Foreskin fibroblast (primary cell): Measurements from ENCODE around the gene DNAJA1.

GRCh38 chr9:21803665-21803950 lies 1.2 kb downstream of the MTAP start:
- RRBS, result no CpG with 5 or more reads among the region's 8 CpGs

DNA sequence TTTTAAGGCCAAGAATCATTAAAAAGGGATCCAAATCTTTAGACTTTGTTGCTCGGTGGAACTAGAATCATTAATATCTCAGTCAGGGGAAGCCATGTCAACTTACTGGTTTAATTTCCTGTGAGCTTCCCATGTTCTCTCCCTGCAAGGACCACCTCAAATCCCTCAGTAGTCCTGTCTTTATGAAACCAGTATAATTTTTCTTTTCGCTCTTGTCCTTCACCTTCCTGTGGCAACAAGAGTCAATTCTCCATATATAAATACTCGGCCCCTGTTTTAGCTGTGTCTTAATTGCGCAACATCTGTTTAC lies 30.0 kb upstream of the CDKN2B start:
- RRBS, result no CpG with 5 or more reads among the region's 4 CpGs

- RRBS, result no CpG with 5 or more reads among the region's 4 CpGs
These were observed 94.2 kb upstream of the CDKN2B start for GRCh38 chr9:22103159-22103856.

- RRBS, result no CpG with 5 or more reads among the region's 5 CpGs
These were observed 115.6 kb upstream of the CDKN2B start for GRCh38 chr9:22124699-22125053.

- RRBS, result no CpG with 5 or more reads among the region's 2 CpGs
These were observed 199.4 kb downstream of the DMRTA1 start for GRCh38 chr9:22646092-22646446.

DNA sequence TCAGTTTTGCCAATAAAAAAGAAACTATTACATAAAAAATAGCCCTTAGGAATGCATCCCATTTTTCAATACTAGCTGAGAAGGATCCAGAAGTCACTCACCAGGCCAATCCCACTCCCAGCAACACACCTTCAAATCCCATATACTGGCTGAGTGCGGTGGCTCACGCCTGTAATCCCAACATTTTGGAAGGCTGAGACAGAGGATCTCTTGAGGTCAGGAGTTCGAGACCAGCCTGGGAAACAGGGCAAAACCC lies 388.8 kb downstream of the ELAVL2 start:
- RRBS, result no CpG with 5 or more reads among the region's 3 CpGs

GRCh38 chr9:27003449-27003815 lies 2.0 kb downstream of the LRRC19 start:
- RRBS, result no CpG with 5 or more reads among the region's 3 CpGs

DNA sequence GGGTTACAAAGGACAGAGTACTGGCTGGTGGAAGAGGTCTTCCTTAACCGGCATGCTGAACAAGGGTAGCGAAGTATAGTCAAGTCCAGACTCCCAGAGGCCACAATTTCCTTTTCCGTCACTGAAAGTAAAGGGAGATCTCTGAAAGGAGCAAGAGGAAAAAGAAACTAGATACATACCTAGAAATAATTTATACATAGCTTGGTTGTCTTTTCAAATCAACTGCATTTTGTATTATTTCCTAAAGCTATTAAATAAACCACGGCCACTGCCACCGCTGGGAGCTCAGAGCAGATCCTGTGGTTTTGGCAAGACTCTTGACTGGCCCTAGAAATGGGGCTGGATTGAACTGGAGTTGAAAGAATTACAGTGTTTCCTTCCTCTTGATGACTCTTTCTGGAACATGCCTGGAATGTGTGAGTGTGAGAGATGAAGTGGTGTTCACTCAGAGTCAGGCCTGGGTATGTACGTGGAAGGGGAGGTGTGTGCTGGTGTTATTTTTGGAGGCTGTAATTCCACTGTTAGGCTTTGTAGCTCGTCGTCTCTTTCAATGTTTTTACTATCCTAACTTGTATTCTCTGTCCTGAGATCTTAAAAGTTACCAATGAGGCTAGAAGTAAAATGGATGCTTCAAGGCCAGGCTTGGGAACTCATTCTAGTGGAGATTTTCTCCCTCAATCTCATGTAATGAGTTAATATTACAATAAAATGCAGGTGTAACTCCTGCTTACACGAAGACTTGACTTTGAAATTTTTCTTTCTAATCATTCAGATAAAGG lies 45.9 kb downstream of the TEK start:
- RRBS, result no CpG with 5 or more reads among the region's 9 CpGs

DNA sequence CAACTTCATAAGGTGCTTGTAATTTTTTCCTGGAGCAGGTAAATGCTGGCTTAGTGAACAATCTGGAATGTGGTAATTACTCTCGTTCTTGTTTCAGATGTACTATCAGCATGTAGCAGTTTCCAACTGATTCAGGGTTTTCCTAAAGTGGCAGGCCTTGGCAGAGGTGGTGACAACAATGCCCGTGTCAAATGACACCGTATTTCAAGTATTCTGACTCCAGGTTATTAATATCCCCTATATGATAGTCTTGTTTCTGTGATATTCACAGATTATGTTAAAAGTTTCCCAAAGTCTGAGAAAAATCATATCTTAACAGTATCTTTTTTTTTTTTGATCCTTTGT lies 1.2 kb downstream of the C9orf72 start:
- RRBS, result no CpG with 5 or more reads among the region's 3 CpGs

- RRBS, result no CpG with 5 or more reads among the region's 11 CpGs
These were observed 536.0 kb upstream of the ACO1 start for GRCh38 chr9:31848403-31848884.

DNA sequence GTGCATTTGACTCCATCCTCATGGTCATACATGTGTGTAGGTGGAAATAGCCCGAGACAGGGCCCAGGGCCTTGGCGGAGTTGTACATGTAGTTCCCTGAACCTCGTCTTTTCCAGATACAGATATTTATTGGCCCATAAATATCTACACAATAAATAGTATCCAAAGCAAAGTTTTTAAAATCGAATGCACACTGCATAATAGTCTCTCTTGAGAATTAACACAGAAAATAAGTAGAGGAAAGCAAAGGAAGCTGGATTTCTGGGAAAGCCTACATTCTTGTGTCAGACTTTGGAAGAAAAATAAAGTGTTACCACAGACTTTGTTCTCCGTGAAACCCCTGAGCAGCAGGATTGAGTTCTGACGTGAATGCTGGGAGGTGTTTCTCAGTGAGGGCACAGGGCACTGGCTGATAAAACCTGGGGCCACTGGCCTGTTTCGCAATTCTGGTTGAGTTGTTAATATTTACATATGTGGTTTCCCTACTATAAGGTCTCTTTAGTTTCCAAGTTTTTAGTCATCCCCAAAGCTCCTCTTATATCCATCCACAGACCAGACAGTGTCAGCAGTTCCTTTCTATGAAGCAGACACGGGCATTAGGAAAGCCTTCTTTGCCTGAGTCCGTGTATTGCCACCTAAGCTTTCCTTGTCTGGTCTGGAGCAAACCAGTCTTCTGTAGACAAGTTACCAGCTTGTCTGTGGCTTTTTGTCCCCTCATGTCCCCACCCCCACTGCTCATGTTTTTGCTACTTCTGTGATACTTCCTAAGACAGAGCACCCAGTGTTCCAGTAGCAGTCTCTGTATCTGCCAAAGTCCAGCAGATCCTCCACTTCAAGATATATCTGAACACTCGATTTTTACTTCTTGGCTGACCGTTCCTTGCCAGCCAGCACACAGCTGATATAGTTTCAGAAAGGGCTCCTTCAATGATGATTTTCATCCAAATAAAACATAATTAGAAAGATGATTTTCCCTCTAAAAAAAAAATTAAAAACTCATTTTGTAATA lies 41.9 kb downstream of the ACO1 start:
- RRBS, result no CpG with 5 or more reads among the region's 11 CpGs

GRCh38 chr9:33024556-33025397 lies at the start of gene DNAJA1:
DNAJA1 (plus strand) TSS chr9:33025273.
- RRBS, result 2% methylated on average over 19 of the region's 65 CpGs

DNA sequence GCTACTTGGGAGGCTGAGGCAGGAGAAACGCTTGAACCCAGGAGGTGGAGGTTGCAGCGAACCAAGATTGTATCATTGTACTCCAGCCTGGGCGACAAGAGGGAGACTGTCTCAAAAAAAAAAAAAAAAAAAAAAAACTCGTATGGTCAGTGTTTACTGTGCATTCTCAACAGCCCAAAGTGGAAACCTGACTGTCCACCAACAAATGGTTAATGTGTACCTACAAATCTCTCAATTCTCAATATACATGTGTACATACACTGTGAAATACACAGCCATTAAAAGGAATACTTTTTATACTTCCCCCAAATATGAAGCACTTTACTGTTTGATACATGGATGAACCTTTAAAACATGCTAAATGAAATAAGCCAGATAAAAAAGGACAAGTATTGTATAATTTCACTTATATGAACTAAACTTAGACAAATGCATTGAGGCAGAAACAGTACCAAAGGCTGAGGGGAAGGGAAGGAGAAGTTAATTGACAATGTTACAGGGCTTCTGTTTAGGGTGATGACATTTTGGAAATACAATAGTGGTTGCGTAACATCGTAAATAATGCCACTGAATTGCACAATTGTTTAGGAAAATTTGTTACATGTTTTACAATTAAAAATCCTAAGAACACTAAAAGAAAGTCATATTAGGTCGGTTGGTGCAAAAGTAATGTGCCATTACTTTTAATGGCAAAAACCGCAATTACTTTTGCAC lies 16.6 kb downstream of the DNAJA1 start:
- RRBS, result no CpG with 5 or more reads among the region's 8 CpGs

- RRBS, result no CpG with 5 or more reads among the region's 8 CpGs
These were observed 31.0 kb upstream of the B4GALT1 start for GRCh38 chr9:33198070-33198604.

GRCh38 chr9:33263156-33263557 lies 1.4 kb downstream of the BAG1 start:
- RRBS, result no CpG with 5 or more reads among the region's 6 CpGs

GRCh38 chr9:33443622-33444281 lies 3.6 kb downstream of the AQP3 start:
- RRBS, result no CpG with 5 or more reads among the region's 8 CpGs

DNA sequence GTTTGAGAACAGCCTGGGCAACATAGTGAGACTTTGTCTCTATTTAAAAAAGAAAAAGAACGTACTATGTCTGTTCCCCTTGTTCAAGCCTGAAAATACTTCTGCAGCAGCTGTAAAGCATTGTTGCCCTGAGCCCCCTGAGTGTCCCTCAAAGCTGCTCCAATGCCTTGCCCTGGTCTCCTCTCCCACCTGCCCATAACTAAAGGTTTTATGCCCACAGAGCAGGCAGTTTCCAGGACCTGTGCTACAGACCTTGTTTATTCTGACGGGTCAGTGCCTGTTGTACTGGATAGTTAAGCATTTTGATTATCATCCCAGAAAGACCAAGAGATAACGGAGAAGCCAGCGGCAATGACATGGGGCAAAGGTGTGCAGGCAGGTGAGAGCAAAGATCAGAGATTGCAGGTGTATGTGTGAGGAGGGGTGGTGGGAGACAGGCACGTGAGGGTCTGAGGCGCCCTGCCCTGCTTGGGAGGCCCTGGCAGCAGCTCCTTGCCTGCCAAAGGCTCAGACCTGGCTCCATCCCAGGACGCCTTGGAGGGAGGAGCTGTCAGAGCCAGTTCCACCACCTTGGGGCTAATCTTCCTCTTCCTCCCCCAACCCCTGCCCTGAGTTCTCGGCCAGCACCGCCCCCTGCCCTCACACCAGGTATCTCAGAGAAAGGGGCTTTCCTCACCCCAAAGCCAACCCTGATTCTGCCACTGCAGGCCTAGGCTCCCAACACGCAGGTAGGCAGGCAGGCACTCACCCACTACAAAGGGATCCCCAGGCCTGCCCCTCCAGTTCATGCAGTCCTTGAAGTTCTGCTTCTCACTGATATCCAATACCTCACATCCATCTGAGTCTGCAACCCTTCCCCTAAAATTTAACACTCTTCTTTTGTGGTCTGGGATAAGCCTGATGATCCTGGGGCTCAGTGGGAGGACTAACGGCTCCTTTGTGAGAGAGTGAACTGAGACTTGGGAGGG lies 2.0 kb downstream of the AQP3 start:
- RRBS, result no CpG with 5 or more reads among the region's 11 CpGs

GRCh38 chr9:33721924-33722460 lies 73.4 kb upstream of the PRSS3 start:
- RRBS, result no CpG with 5 or more reads among the region's 25 CpGs

DNA sequence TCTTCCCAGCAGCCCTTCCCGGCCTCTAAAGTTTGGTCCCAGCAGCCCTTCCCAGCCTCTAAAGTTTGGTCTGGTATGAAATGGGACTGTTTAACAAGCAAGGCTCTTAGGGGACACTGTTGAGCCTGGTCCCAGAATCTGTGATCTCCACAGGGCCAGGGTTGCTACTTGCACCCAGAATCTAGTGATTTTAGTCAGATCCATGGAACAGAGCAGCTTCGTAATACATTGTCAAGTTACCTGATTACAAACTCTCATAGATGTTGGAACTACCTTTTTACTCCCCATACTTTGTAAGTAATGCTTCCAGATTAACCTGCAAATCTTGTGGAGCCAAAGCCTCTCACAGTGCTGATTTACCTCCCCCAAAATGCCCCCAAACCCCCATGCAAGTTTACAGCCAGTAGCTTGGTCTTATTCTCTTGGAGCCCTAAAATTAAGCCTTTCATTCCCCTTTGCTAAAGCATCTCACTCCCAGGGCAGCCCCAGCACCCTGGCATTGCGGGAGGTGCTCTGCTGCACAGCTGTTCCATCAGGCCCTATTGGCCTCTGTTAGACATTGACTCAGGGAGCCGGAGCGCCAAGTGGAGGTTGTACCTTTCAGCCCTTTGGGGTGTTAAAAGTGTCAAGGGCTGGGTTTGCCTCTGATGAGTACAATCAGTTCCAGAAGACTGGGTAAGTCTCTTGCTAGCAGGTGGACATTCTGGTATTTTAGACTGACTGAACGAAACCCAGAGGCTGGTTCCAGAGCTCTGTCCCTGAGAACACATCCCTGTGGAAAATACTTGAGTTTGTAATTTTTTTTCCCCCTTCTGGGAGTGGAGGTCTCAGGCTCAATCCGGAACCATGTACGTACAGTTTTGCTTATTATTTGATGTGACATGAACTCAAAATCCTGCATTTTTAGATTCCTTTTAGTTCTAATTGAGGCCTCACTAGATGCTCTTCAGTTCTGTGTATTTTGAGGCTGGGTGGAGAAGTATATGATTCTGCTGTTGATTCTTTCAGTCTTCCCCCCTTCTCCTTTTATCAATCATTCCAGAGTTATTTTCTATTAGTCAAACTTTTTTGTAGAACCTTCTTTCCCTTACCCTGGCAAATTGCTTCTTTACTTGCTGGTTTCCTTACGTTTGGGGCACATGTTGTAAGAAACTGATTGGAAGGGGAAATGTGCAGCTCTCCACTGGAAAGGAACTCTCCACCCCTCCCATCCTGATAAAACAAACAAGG lies 102.4 kb downstream of the UBE2R2 start:
- RRBS, result no CpG with 5 or more reads among the region's 9 CpGs